AG04450 (cell line): ENCODE measurements around a stretch of chr18.

DNA sequence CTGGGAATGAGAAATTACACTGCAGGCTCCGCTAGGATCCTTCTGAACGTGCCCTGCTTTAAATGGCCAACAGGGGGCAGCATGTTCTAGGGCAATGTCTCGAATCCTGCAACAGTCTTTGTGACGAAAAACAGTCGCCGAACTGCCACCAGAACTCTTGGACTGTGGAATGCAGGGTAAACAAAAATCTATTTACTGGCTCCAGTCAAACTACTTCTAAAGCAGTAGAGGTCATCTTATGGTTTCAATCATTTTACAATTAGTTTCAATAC is 9.8 kb upstream of the ZNF397 start:
- CAGE, long polyA plus RNA, result no peak
- RRBS, result no CpG with 5 or more reads among the region's 6 CpGs

GRCh38 chr18:35466536-35467374 is 31.0 kb downstream of the INO80C start:
- CAGE, long polyA plus RNA, result no peak
- RRBS, result no CpG with 5 or more reads among the region's 13 CpGs

DNA sequence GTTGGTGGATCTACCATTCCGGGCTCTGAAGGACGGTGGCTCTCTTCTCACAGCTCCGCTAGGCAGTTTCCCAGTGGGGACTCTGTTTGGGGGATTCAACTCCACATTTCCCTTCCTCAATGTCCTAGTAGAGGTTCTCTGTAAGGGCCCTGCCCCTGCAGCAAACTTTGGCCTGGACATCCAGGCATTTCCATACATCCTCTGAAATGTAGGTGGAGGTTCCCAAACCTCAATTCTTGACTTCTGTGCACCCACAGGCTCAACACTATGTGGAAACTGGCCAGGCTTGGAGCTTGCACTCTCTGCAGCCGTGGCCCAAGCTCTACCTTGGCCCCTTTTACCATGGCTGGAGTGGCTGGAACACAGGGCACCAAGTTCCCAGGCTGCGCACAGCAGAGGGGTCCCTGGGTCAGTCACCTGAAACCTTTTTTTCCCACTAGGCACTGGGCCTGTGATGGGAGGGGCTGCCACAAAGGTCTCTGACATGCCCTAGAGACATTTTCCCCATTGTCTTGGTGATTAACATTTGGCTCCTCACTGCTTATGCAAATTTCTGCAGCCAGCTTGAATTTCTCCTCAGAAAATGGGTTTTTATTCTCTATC is 9.5 kb downstream of the INO80C start:
- CAGE, long polyA plus RNA, result no peak
- RRBS, result no CpG with 5 or more reads among the region's 5 CpGs

GRCh38 chr18:35628630-35629451 is 47.3 kb downstream of the GALNT1 start:
- CAGE, long polyA plus RNA, result no peak
- RRBS, result no CpG with 5 or more reads among the region's 13 CpGs

DNA sequence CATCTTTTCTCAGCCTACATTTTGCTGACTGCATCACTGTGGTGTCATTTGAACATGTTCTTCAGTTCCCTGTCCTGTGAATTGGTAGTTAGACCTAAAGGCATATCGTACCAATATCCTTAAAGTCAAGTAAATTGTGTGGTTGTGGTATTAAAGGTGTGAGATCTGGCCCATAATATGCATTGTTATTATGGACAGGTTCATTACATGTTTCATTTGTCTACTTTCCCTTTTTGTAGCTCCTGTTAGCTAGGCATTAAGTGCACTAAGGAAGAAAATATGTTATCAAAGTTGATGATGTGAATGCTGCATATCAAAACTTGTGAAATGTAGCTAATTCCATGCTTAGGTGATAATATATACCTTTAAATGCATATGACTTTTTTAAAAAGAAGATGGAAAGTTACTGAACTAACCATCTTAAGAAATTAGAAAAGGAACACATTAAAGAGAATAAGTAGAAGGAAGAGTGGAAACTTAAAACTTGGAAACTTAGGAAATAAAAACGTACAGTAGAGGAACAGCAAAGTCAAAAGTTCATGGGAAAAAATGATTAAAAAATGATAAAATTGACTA is 86.3 kb downstream of the GALNT1 start:
- CAGE, long polyA plus RNA, result no peak
- RRBS, result no CpG with 5 or more reads among the region's 2 CpGs

GRCh38 chr18:36064412-36065320 is 2.7 kb downstream of the RPRD1A start:
- CAGE, long polyA plus RNA, result no peak
- RRBS, result no CpG with 5 or more reads among the region's 22 CpGs

- CAGE, long polyA plus RNA, result no peak
- RRBS, result 2% methylated on average over 24 of the region's 70 CpGs
These were observed 795 bp downstream of the FHOD3 start for GRCh38 chr18:36298117-36298899.

GRCh38 chr18:36468154-36468637 is 170.7 kb downstream of the FHOD3 start:
- CAGE, long polyA plus RNA, result no peak
- RRBS, result 51% methylated on average over 4 of the region's 9 CpGs

- CAGE, long polyA plus RNA, result no peak
- RRBS, result no CpG with 5 or more reads among the region's 3 CpGs
These were observed 165.6 kb downstream of the TPGS2 start for GRCh38 chr18:36663187-36663668.

DNA sequence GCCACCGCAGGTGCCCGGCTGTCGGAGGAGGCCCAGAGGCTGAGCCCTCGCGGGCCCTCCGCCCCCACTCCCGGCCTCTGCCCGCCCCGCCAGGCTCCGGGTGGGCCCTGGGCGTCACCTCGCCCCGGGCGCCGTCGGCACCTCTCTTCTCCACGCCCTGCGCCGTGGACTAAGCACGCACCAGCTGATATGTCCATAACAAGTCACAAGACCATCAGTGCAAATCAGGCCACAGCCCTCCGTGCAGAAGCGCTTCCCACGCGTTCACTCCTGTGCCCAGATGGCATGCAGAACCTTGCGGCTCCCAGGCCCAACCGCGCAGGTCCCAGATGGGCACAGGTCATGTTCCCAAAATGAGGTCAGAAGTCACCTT is 311.1 kb downstream of the CELF4 start:
- CAGE, long polyA plus RNA, result no peak
- RRBS, result 3% methylated on average over 6 of the region's 27 CpGs

DNA sequence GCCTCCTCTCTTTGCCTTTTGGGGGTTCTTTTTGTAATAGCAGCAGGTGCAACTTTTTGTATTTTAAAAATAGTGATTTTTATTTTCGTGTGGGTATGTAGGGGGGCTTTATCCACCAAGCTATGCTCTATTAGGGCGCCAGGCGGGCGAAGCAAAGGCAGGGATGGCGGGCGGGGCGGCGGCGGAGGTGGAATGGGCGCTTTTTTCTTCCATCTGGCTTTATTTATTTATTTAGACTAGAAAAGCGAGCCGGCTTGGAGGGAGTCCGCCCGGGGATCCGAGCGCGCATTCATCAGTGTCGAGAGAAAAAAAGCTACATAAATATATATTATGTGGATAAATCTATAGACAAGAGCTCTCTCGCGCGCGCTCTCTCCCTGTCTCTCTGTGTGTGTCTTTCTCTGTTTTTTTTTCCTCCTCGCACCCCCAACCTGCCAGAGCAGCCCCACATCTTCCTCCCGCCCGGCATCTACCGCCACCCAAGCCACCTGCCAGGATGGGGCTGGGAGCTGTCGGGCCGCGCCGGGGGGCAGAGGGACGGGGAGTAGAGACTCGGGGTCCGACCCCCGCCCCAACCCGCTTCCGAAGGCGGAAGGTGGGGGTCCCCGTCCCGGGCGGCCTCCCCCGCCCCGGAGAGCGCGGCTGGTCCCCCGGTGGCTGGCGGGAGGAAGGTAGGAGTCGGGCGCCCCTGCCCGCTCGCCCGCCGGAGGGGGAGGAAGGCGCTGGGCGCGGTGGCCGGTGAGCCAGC is 920 bp upstream of the CELF4 start:
- CAGE, long polyA plus RNA, result no peak
- RRBS, result 5% methylated on average over 22 of the region's 56 CpGs

- CAGE, long polyA plus RNA, result no peak
These were observed 11.4 kb upstream of the CELF4 start for GRCh38 chr18:37577033-37577425.

DNA sequence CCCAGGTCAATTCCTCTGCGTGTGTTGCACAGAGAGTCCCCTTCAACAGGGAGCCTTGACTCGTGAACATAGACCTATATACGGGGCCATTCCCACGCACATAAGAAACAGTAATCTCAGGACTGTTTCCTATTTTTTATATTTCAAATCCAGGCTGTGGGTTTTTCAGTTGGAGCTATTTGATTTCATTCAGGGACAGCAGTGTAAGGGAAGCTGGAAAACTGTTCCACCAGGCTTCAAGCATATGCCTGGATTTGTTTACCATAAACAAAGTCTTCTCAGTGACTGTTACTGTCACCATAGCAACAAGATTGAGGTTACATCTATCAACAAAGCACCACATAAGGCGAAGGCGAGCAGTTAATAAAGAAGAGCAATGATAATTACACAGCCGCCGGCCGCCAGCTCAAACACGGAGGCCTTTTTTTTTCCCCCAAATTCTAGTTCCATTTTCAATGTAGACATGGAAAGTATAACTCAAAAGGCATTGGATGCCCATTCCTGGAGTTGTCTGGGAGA is 553.6 kb upstream of the SYT4 start:
- CAGE, long polyA plus RNA, result no peak
- RRBS, result no CpG with 5 or more reads among the region's 10 CpGs

DNA sequence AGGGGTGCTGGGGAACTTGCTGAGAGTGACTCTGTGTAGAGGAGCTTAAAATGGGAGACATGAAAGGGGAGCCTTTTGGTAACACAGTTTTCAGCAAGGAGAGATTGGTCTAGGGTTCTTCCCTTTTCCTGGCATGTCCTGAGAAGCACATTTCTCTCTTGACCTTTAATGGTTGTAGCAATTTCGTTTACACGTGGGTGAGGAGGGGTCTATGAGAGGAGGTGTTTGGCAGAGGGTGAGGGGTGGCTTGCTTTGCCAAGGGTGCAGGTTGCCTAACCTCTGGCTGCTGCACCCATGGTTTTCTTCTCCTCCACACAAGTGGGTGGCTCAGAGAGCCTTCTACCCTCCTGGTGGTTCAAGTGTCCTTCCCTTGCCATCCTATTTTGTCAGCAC is 27.1 kb downstream of the SETBP1 start:
- CAGE, long polyA plus RNA, result no peak
- RRBS, result no CpG with 5 or more reads among the region's 2 CpGs

GRCh38 chr18:44728255-44728789 is 47.6 kb downstream of the SETBP1 start:
- CAGE, long polyA plus RNA, result no peak
- RRBS, result no CpG with 5 or more reads among the region's 3 CpGs

GRCh38 chr18:44742536-44743411 is 62.1 kb downstream of the SETBP1 start:
- CAGE, long polyA plus RNA, result no peak
- RRBS, result no CpG with 5 or more reads among the region's 5 CpGs

- CAGE, long polyA plus RNA, result no peak
- RRBS, result 28% methylated on average over 13 of the region's 55 CpGs
These were observed 63.7 kb downstream of the SETBP1 start for GRCh38 chr18:44743891-44745240.

DNA sequence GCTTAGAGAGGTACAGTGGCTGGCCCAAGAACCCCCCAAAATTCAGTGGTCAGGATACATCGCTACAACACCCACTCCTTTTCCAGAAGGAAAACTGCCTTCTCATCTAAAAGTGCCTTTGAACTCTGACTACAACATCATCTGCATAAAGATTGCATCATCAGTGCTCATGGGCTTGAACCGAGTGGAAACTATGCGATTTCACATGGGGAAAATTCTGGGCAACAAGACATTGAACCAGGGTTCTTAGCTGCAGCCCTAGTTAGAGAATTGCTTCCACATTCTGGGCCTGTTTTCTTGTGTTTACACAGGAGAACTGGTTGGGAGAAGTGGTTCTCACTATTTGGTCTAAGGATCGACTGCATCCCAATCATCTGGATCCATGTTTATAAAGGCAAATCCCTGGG is 294.5 kb upstream of the SLC14A2 start:
- CAGE, long polyA plus RNA, result no peak
- RRBS, result no CpG with 5 or more reads among the region's 4 CpGs

GRCh38 chr18:45962841-45963496 is 4.2 kb downstream of the EPG5 start:
- CAGE, long polyA plus RNA, result no peak
- RRBS, result no CpG with 5 or more reads among the region's 9 CpGs

DNA sequence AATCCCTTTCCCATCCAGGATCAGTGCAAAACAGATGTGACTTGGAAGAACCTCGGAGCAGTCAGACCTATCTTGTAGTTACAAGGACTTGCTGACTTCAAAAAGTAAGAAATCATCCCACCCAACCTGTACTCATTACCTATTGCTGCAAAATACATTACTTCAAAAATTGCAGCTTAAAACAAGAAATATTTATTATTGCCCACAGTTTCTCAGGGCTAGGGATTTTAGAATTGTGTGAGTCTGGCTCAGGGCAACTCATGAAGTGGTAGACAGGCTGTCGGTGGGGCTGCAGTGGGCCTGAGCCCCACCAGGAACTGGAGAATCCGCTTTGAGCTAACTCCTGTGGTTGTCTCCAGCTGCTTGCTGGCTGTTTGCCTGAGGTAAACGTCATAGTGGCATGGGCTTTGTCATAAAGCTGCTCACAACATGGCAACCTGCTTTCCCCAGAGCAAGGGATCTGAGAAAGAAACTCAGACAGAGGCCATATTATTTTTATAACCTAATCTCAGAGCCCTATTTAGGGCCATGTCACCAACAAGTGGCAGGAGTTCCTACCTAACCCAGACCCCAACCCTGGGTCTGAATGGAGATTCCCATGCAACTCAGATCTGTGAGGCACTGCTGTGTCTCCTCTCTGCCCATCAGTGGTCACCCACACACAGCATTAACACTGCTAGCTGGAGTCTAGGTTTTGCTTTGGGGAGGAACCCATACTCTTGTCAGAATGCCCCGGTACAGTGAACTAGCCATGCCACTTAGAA is 5.5 kb upstream of the PSTPIP2 start:
- CAGE, long polyA plus RNA, result no peak
- RRBS, result no CpG with 5 or more reads among the region's 5 CpGs